ENCODE measurements around a stretch of chr14.

GRCh38 chr14:39264990-39265454, 31.3 kb downstream of the MIA2 start:
- PRO-cap, 2 experiments = no peak in any of the 2 experiments

GRCh38 chr14:39489225-39489841, 57.1 kb upstream of the FBXO33 start:
- PRO-cap, 2 experiments = no peak in any of the 2 experiments

- PRO-cap, 2 experiments = no peak in any of the 2 experiments
These were observed 651.5 kb upstream of the LRFN5 start for GRCh38 chr14:40955187-40955521.

DNA sequence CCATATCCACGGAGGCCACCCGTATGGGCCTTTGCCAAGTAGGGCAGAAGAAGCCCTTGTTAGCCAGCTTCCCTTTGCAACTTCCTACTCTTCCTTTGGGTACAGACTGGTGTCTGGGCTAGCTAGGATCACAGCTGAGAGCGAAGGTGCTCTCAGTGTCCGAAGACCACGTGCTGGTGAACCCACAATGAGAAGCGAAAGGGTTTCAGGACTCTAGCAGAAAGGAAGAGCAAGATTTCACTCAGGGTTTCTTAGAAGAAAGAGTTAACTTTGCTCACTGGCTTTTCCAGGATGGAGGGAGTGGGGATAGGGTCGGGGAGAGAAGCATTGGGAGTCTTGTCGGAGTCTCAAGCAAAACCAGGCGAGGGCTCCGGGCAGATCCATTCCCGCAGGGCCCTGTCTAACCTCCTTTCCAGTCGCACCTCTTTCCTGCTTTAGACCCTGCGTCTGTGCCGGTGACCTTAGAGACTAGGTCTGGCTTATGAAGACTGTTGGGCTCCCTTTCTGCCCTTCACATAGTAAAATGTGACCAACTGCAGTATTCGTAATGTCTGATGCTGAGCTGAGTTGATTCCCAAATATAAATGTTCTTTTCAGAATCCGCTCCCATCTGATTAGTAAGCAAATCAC, 811 bp upstream of the LRFN5 start:
- PRO-cap, 2 experiments = no peak in any of the 2 experiments

GRCh38 chr14:41749284-41749861, 142.7 kb downstream of the LRFN5 start:
- PRO-cap, 2 experiments = no peak in any of the 2 experiments

GRCh38 chr14:45232389-45232882, 20.6 kb downstream of the MIS18BP1 start:
- PRO-cap, 2 experiments = no peak in any of the 2 experiments

- PRO-cap, 2 experiments = no peak in any of the 2 experiments
These were observed 635.5 kb upstream of the MIS18BP1 start for GRCh38 chr14:45888347-45889015.

- PRO-cap, 2 experiments = no peak in any of the 2 experiments
These were observed 453.0 kb upstream of the RPL10L start for GRCh38 chr14:47104505-47105084.

GRCh38 chr14:49619619-49620484, 574 bp downstream of the RPL36AL start:
- PRO-cap, 2 experiments = peak in 2 of 2 experiments; most common plus-strand start chr14:49620327 (in 2); most common minus-strand start chr14:49620283 (in 2)

DNA sequence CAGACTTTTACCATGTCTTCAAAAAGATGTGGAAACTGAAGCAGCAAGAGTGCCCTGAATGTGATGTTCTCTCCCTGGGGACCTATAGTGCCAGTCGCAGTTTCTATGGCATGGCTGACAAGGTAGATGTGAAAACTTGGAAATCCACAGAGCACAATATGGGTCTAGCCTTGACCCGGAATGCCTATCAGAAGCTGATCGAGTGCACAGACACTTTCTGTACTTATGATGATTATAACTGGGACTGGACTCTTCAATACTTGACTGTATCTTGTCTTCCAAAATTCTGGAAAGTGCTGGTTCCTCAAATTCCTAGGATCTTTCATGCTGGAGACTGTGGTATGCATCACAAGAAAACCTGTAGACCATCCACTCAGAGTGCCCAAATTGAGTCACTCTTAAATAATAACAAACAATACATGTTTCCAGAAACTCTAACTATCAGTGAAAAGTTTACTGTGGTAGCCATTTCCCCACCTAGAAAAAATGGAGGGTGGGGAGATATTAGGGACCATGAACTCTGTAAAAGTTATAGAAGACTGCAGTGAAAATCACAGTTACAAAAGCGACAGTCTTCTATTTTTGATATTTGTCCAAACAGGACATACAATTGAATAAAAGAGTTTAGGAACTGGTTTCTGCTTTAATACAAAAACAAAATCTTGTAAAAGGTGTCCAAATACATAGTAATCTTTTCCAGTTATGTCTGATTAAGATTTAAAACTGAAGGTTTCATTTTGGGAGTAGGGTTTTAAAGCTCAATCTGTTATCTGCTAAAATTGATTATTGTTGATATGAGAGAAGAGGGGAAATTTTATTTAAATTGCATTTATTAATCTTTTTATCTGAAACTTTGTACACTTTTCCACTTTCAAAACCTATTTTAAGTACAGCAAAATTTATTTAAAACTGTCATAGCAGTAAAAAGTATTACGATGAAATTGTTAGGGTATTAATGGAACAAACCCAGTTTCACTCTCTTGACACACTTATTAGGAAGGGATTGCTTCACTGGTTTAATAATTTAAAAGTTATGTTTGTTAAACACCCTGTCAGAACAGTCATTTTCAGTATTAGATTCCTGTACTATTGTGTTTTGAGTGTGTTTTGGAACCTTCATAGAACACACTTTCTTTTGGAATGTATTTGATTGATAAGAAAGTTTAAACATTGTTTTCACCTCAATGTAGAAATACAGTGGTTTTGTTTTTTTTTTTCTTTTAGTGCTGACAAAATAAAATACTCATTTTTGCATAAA, 1.9 kb downstream of the MGAT2 start:
- PRO-cap, 2 experiments = no peak in any of the 2 experiments

DNA sequence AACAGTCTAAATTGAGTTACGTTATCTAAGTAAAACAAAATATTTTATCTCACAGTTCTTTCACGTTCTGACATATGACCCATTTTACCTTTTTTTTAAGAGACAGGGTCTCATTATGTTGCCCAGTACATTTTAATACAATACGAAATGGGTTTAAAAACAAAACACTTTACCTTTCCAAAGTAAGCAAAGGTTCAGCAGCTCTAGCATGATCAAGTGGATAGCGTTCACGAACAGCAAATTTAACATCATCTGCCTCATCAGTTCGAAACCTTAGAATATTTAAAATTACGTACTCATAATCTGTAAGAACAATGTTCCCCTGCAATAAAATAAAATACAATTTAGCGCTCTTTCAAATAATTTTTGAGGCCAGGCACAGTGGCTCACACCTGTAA, 12.0 kb downstream of the NEMF start:
- PRO-cap, 2 experiments = no peak in any of the 2 experiments

DNA sequence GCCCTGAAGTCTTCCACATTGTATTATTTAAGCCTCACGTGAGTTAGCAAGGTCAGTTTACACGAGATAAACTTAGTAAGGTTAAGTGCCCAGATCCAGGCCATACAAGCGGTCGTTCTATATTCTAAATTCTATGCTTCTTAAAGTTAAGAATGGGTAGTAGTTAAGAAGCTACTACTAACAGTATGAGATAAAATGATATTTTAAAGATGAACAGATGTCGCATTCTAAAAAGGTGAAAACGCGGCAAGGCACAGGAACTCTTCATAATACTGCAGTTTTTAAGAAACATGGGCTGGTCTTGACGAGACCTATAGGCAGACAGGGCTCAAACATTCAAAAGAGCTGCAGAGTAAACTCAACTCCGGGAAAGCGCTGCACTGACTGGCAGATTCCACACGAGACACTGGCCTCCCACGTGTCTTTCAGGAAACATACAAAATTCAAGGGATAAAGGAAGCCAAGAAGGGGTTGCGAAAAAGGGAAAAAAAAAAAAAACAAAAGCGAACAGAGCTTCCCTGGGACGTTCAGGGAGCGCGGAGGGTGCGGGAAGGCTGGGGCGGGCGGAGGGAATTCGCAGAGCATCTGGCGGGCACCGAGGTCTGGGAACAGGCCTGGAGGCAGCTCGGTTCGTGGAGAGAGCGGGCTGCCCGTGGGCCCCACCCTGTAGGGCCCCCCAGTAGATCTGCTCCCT, 636 bp upstream of the ARF6 start:
- PRO-cap, 2 experiments = peak in 2 of 2 experiments; most common plus-strand start position 230 of the sequence (in 1); most common minus-strand start position 268 of the sequence (in 2)

DNA sequence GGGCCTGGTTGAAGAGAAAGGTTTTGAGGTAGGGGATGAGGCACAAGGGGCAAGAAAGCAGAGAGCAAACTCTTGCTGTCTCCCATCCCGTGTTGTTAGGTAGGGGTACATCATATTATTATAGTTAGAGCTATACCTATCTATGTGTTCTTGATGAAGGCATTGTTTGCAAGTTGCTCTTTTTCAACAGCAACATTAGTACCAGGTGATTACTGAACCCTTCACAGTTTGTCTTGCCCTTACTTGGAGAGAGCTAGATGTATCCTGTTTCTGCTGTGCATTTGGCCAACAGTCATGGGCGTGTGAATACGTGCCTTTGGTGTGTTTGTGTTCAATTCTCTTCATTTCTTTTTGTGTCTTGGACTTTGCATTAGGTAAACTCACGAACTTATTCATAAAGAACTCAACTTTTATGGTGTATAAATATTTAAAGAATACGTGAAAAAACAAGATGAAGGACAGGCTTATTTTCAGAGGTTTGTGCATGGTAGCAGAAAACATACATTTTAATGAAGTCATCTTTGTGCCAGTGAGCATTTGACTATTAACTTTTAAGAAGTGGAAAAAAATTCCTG, 14.3 kb downstream of the ARF6 start:
- PRO-cap, 2 experiments = no peak in any of the 2 experiments

GRCh38 chr14:49957366-49957823, 64.5 kb downstream of the ARF6 start:
- PRO-cap, 2 experiments = no peak in any of the 2 experiments

DNA sequence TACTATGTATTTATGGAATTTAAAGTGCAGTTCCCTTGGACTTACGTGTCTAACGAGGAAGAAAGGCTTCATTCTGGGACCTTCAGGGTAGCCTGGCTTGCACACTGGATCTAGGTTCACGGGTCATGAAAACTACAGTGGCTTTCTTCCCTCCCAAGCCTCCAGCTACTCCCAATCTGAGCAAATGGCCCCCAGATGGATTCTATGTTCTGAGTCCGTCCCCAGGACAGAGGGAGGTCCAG, 77.2 kb downstream of the ARF6 start:
- PRO-cap, 2 experiments = no peak in any of the 2 experiments

- PRO-cap, 2 experiments = no peak in any of the 2 experiments
These were observed 103.0 kb downstream of the VCPKMT start for GRCh38 chr14:50013434-50013713.

GRCh38 chr14:50040361-50040964, 75.9 kb downstream of the VCPKMT start:
- PRO-cap, 2 experiments = peak in 2 of 2 experiments; most common plus-strand start chr14:50040664 (in 2); most common minus-strand start chr14:50040556 (in 1)

DNA sequence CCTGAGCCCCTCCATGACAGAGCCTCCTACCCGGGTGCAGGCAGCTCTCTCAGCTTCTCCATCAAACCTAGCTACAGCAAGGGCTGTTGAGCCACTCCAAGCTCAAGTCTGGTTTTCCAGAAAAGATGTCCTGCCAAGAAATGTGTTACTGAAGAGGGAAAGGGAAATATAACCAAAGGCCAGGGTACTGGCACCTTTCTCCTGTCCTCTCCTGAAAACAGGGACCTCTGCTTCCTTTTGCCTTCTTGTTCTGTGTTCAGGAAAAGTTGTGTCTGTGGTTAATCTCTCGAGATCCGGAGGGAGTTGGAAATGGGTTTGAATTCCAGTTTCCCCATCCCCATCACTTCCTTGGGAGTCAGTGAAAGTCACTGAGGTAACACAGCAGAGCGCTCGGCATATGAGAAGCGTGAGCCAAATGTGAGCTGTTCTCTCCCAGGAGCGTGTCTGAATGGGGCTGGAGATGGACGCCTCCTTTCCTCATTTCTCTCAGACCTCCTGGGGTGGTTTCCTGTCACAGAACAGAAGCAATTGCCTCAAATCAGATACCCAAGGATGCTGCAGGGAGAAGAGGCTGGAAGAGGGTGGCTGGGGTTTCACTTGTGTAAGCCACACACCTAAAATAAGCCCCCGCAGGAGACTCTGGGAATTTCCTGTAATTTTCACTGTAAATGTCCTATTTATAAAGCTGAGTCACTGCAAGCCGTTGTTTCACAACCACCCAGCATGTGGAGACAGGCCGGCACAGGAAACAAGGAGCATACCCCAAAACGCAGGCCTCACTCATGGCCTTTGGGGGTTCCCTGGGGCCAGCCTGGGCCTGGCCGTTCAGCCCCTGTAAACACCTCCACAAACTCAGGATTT, 55.6 kb downstream of the VCPKMT start:
- PRO-cap, 2 experiments = peak in 1 of 2 experiments; most common plus-strand start position 711 of the sequence (in 1); most common minus-strand start position 567 of the sequence (in 1)

- PRO-cap, 2 experiments = no peak in any of the 2 experiments
These were observed 3.8 kb downstream of the CDKL1 start for GRCh38 chr14:50392767-50393399.

DNA sequence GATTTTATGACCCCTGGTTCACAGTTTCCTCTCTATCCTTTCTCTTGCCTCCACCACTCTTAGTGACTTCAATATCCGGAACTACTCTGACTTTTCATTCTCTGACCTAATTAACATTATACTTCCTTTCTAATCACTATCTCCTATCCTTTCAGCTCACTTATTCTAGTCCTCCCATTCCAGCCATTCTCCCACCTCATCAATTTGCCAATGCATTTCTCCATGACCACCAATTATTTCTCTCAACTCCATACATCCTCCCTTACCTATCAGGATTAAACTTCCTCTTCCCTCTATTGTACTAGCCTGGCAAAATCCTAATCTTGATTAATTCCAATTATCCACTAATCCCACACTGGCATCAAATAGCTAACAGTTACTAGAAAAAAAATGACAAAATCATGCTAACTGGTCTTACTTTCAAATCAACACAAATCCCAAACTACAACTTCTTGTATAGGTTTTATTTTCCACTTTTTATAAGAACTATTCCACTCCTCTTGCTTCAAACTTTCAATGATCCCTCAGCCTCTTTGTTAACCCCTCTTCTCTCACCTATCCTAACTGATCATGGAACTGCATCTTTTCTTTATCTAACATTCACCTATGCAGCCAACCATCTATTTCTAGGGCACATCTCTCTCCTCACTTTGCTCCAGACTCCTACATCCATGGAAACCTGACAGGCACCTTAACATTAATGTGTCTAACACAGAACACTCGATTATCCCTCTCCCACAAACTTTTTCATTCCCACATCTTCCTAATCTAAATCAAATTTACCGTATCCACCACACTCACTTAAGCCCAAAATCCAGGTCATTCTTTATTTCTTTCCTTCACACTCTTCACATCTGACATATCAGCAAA, 16.9 kb downstream of the MAP4K5 start:
- PRO-cap, 2 experiments = no peak in any of the 2 experiments

Measured in cytotoxic T cell (primary cell).